Ascending aorta (tissue), 1 donor: ENCODE measurements around the genes MCM3AP and S100B.

DNA sequence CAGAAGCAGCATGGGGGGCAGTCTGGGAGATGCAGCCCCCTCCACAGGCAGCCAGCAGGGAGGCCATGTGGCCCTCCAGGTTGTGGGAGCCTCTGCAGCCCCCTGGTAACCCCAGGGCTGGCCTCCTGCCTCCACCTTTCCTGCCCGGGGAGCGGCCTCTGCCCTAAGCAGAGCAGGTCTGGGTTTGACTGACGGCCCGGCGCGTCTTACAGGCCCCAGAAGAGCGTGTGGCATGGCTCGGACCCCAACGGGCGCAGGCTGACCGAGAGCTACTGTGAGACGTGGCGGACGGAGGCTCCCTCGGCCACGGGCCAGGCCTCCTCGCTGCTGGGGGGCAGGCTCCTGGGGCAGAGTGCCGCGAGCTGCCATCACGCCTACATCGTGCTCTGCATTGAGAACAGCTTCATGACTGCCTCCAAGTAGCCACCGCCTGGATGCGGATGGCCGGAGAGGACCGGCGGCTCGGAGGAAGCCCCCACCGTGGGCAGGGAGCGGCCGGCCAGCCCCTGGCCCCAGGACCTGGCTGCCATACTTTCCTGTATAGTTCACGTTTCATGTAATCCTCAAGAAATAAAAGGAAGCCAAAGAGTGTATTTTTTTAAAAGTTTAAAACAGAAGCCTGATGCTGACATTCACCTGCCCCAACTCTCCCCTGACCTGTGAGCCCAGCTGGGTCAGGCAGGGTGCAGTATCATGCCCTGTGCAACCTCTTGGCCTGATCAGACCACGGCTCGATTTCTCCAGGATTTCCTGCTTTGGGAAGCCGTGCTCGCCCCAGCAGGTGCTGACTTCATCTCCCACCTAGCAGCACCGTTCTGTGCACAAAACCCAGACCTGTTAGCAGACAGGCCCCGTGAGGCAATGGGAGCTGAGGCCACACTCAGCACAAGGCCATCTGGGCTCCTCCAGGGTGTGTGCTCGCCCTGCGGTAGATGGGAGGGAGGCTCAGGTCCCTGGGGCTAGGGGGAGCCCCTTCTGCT is 30.0 kb downstream of the SLC19A1 start:
- PRO-cap: no peak

DNA sequence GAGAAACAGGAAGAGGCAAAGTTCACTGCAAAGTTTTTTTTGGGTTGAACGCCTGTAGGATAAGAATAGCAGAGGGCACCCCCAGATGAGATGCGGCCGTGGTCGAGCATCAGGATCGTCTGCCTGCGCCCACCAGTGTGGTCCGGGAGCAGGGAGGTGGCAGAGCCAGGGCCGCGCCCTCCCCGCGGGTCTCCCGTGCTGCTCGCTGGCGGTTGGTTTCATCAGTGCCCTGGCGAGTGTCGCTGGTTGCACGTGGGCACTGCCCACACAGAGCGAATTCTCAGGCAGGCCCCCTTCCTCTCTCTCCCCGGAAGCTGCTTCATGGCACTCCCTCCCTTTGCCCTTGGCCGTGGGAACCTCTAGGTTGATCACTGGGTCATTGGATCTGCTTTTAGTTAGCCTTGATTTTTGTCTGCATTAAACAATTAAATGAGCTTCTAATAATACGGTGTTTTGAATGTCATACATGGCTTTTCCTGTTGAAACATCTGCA is 120.0 kb downstream of the PCBP3 start:
- PRO-cap: no peak

- PRO-cap: no peak
Measured at GRCh38 chr21:45830159-45830881, 151.2 kb upstream of the COL6A1 start.

DNA sequence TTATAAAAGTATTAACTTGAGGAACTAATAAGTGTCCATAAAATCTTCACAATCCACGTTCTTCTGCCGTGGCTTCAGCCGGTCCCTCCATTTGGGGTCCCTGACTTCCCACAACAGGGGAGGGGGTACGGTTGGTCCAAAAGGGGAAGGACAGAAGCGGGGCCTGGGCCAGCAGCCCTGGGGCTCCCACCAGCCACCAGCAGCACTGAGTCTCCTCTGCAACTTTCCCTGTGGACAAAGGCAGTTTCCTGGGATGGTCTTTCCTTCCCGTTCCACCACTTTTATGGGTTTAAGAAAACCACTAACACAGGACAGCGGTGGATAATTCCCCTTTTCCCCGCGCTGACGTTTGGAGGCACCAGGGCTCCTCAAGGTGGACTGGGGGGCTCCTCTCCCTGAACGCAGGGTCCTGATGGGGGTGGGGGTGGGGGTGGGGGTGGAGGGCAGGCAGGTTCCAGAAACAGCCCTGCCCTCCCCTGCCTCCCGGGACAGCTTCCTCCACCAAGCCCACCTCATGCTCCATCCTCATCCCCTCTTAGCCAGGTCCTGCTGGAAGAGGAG is 4.9 kb upstream of the COL6A1 start:
- PRO-cap: no peak

- PRO-cap: unidirectional peak, plus-strand start at chr21:45978383
Measured at GRCh38 chr21:45978087-45978774, 3.3 kb upstream of the COL6A1 start.

- PRO-cap: no peak
Measured at GRCh38 chr21:46078449-46079021, 19.4 kb upstream of the COL6A2 start.

DNA sequence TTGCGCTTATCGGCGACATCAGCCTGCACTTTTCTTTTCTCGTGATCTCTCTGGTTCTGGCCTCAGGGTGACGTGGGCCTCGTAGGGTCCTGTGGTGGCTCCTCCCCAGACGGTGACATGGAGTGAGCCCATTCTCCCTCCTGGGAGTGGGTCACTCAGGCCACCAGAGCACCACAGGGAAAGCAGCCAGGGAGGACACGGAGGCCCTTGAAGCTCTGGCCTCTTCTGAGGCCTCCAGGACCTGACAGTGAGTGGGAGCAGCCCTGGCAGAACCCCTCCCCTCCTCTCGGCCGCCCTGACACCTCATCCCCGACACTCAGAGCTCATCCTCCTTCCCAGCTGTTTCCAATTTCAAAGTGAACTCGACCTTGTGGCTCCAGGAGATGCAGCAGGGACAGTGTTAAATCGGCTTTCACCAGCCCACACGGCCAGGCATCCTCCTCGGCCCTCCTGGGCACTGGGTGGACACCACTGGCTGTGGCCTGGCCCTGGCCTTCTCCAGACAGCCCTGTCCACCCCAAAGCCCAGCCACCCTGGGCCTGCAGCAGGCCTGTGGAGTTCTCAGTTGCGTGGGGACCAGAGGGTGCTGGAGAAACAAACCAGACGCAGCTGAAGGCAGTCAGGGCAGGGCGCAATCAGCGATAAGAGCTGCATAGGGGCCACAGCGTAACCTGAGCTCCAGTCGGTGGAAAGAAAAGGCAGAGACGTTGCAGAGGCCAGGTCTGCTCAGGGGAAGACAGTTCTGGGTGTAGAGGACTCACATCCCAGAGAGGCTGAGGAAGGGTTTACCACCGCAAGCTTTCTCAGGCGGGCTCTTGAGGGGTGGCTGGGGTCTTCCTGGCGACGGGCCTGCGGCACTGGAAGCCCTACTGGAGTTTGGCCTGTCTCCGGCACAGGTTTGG is 27.1 kb downstream of the FTCD start:
- PRO-cap: no peak

GRCh38 chr21:46150428-46150999 is 4.9 kb downstream of the FTCD start:
- PRO-cap: no peak

DNA sequence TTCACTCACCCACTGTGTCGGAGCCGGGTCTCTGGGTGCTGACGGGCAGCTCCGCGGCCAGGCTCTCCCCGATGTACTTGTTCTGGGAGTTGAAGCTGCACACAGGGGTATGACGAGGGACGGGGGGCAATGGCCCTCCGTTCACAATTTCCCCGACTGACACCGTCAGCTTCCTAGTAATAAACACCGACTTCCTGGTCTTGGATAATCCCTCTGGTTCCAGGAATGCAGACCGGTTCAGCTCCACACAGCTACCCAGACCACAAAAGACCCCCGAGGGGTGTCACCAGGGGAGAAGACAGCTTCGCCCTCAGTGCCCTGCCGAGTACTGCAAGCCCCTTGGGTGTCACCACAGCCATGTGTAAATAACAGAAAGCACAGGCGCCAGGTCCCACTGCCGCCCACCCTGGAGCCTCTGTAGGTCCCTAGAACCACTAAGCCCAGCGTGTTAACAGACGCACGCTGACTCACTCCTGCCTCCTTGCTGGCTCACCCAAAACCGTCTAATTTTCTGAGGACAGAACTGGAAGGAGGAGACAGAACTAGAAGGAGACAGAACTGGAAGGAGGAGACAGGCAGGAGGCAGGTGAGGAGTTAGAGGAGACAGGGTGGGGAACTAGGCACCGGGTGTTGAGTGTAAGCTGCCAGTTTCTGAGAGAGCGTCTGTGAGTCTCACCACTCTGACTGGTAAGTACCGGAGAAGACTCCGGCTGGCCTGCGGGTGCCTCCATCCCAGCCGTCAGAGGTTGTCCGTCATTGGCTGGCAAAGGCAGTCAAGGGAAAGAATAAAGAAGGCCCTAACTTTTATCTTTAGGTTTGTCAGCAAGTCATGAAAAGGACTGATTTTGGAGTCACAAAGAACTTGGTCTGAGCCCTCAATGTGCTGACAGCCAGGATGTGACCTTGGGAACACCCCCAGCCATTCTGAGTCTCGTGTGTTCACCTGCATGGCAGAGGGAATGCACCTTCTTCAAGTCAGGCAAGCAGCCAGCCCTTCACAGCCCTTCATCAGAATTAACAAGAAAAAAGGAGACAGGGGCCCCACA is 19.2 kb downstream of the MCM3AP start:
- PRO-cap: no peak

- PRO-cap: no peak
Measured at GRCh38 chr21:46285515-46286133, at the start of gene MCM3AP. TSS of gene MCM3AP (minus strand) at chr21:46285611.

DNA sequence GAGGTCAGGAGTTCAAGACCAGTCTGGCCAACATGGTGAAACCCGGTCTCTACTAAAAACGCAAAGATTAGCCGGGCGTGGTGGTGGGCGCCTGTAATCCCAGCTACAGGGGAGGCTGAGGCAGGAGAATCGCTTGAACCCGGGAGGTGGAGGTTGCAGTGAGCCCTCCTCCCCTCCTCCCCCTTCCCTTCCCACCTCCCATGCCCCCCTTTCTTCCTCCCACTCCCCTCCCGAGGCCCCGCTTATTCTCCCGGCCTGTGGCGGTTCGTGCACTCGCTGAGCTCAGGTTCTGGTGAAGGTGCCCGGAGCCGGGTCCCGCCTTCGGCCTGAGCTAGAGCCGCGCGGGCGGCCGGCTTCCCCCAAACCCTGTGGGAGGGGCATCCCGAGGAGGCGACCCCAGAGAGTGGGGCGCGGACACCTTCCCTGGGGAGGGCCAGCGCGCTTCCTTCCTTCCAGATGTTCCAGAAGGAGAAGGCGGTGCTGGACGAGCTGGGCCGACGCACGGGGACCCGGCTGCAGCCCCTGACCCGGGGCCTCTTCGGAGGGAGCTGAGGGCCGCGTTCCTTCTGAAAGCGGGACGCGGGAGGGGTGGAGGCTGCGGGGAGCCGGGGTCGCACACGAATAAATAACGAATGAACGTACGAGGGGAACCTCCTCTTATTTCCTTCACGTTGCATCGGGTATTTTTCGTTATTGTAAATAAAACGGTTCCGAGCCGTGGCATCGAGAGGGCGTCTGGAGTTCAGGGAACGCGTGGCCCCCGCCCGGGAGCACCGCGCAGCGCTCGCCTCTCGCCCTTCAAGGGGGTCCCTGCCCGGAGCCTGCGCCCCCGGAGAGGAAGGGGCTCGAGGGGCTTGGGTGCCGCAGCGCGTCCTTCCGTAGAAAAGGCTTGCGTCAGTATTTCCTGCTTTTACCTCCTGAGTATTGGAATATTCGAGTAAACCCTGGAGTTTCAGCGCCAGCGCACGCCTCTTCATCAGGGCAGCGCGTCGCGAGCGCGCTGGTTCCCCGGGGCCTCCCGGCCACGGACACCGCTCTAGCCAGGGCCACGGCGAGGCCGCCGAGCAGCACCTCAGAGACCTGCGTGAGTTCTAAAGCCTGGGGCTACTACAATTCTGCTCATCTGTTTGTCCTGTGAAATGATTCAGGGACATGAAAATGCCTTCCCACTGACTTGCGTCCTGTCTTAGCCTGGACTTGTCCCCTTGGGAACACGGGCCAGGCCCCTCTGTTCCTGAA is 11.4 kb downstream of the YBEY start:
- PRO-cap: no peak

DNA sequence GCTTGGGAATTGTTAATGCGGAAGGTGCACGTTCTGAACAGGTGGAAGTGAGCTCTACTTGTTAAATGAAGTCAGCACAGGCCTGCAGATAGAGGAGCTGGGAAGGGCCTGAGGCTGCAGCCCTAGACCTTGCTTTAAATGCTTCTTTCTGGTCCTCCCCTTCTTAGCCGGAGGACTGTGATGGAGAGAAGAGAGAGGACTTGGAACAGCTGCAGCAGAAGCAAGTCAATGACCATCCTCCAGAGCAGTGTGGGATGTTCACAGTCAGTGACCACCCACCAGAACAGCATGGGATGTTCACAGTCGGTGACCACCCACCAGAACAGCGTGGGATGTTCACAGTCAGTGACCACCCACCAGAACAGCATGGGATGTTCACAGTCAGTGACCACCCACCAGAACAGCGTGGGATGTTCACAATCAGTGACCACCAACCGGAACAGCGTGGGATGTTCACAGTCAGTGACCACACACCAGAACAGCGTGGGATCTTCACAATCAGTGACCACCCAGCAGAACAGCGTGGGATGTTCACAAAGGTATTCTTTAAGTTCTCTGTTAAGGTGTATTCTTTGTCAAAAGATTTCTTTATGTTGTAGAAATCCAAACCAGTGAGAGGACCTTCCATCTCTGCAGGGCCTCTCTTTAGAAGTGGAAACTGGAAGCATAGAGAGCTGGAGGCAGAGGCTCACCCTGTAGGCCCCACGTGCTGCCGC is 10.4 kb downstream of the PCNT start:
- PRO-cap: no peak

- PRO-cap: no peak
Measured at GRCh38 chr21:46375540-46376374, 51.8 kb downstream of the PCNT start.

DNA sequence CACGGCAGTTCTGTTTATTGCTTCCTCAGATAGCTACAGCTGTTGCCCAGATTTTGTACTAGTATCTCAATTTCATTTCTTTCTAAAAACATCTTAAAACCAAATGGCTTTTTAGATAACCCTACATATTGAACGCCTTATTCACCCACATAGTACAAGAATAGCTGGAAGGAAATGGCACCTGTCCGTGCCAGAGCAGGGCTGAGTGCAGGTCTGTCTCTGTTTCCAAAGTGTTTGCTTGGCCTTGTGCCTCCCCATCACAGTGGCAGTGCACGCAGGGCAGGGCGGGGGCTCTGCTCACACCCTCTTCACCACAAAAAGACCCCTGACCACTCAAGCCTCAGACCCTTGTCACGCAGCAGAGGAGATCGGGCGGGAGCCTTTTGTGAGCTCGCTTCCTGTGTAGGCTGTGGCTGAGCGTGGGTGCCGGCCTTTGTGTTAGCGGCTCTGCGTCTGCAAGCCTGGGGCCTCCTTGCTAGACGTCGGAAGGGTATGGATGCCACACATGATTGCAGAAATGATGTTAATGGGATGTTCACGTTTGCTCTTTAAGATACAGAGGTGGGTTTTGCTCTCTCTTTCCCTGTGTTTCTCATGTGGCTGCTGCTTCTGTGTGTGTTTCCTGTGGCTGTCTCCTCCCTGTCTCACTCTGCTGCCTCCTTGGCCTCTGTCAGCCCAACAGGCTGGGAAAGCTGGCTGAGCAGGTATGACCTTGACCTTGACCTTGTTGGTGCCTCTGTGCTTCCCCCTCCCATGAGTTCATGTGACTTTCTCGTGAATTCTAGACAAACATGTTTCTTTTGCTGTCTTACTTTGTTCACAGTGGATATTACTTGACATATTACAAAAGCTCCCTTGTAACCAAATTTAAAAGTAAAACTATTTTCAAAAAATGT is 45.5 kb downstream of the S100B start:
- PRO-cap: no peak

DNA sequence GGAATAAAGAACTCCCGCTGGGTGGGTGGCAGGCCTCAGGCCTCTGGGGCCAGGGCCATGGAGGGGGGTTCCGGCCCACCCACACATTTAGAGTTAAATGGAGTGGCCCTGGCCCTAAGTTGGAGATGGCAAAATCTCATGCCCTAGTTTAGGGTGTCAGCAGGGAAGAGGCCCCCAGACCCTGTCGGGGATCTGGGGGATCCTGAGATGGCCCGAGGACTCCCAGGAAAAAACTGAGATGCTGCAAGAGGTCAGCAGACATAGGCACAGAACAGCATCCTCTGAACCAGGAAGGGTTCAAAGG is 42.9 kb downstream of the S100B start:
- PRO-cap: no peak

GRCh38 chr21:46585325-46586191 is 19.3 kb downstream of the S100B start:
- PRO-cap: no peak

GRCh38 chr21:46599152-46599558 is 5.7 kb downstream of the S100B start:
- PRO-cap: no peak

DNA sequence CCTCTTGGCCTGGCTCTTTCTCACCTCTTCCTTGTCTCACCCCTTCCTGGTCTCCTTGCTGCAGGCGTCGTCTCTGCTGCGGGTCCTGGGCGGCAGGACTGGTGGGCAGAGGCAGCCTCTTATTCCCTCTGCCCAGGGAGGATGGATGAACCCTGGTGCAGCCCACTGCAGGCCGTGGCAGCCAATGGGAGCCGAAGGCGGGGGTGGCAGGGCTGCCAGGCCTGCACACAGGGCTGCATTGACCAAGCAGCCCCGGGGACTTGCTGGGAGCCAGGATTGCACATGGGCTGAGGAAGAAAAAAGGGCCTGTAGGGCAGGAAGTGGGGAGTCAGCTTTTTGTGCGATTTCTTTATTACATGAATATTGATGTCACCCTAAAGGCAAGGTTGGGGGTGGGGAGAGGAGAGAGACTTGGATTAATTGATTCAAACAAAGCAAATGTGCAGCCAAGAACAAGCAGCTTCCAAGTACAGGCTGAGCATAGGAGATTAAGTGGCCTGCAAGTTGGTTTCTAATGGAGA is at the start of gene S100B:
S100B (minus strand) TSS at position 94 of the 521 bp plus-strand sequence.
- PRO-cap: no peak

- PRO-cap: no peak
Measured at GRCh38 chr21:46605668-46606581, 1.0 kb upstream of the S100B start.